ENCODE data around the gene ADAT3.

GRCh38 chr19:1610951-1611737, 5.9 kb upstream of the UQCR11 start:
- PRO-cap = no peak

- PRO-cap = no peak
These were observed 5.3 kb upstream of the TCF3 start for GRCh38 chr19:1657587-1658315.

DNA sequence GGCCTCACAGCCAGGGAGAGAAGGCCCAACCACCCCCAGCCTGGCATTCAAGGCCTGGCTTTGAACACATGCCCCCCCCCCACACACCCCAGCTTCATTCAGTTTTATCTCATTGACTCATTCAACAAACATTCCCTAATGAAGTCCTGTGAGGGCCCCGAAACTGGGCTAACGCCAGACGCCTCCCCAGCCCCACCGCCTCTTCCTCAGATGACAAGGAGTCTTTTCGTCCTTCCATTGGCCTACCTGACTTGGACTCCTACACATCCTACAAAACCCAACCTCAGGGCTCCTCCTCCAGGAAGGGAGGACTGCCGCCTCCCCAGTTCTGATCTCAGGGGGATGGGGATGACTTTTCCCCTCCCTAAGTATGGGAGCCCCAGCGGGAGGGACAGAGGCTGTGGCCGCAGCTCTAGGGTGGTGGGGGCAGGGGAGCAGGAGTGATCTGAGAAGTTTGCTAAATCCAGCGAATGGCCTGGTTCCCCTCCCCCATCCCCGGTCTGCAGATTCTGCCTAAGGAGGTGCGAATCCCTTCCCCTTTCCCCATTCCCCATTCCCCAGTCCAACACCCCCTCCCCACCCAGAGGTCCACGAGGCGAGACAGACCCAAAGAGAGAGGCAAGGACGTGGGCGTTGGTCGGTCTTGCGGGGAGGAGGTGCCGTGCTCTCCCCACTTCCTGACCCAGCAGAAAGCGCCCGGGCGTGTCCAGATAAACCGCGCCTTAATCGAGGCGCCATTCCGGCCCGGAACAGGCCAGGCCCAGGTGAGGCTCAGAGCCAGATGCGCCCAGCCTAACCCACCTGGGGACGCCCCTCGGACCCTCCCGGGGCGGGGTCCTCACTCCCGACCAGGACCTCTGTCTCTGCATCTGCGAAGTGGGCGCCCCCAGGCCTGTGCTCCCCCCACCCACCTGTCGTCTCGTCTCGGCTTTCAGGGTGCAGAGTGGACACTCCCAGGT, 5.4 kb upstream of the ONECUT3 start:
- PRO-cap = no peak

DNA sequence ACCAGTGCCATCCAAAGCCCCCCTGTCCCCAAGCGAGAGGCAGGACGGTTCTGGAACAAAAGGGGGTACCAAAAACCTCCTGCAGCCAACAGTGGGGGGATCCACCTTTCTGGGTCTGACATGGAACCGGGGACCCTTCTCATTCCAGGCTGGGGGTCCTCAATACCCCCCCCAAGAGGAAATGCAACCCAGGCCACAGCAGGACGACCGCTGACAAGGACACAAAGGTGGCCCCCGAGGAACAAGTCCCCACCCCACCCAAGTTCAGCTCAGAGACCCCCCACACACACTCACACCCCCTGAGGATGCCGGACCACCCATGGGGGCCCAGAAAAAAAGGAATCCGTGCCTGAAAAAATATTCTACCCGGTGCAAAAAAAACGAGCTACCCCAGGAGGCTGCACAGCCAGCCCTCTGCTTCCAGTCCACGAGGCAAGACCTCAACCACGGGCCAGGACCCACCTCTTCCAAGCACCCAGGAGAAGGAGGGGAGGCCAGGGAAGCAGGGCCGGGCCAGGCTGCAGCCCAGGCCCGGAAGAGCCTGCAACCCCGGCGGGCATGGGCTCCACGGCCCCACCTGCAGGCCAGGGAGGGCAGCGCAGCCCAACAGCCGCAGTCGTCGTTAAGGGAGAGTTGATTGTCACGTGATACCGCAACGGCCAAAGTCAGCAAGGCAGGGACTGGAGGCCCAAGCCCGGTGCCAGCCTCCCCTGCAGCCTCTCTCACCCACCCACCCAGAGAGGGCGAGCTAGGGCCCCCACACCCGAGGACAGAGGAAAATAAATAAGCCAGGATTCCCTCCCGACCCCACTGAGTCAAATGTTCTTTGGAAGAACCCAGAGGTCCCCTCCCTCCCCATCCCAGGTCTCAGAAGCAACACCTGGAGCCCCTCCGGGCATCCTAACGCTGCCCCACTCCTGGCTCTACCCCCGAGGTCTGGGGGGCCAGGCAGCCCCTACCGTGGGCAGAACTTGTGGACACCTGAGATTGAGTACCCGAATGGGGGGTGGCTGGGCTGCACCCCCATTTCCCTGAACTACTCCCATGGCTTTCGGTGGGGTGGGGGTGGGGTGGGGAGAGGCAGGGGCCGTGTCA, 5.0 kb upstream of the REXO1 start:
- PRO-cap = no peak

- PRO-cap = no peak
These were observed 9.9 kb downstream of the ABHD17A start for GRCh38 chr19:1875242-1875894.

DNA sequence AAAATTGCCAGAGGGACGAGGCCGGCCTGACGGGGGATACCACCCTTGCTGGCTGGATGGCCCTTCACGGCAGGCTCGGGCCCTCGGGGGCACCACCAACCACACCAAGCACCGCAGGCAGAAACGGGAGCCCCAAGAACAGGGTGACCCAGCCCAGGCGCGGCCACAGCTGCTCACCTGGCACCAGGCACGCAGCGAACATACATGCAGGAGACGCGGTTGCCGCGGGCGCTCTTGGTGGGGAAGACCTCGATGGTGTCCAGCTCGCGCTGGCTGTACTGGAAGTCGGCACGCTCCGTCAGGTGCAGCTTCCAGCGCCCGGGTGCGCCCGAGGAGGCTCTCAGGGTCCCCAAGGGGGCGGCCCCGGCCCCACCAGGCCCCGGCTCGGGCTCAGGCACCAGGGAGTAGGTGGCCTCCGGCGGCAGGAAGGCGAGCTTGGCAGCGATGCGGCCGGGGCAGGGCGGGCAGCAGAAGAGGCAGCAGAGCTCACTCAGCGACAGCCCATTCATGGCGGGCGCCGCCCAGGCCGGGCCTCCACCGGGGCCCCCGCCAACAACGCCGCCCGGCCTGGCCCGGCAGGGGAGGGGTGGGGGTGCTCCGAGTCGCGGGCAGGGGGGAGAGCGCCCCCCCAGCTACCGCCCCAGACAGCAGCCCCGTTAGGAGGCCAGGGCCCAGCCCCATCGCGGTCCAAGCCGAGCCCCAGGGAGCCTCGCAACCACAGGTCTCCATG, 4.1 kb downstream of the ABHD17A start:
- PRO-cap = no peak

DNA sequence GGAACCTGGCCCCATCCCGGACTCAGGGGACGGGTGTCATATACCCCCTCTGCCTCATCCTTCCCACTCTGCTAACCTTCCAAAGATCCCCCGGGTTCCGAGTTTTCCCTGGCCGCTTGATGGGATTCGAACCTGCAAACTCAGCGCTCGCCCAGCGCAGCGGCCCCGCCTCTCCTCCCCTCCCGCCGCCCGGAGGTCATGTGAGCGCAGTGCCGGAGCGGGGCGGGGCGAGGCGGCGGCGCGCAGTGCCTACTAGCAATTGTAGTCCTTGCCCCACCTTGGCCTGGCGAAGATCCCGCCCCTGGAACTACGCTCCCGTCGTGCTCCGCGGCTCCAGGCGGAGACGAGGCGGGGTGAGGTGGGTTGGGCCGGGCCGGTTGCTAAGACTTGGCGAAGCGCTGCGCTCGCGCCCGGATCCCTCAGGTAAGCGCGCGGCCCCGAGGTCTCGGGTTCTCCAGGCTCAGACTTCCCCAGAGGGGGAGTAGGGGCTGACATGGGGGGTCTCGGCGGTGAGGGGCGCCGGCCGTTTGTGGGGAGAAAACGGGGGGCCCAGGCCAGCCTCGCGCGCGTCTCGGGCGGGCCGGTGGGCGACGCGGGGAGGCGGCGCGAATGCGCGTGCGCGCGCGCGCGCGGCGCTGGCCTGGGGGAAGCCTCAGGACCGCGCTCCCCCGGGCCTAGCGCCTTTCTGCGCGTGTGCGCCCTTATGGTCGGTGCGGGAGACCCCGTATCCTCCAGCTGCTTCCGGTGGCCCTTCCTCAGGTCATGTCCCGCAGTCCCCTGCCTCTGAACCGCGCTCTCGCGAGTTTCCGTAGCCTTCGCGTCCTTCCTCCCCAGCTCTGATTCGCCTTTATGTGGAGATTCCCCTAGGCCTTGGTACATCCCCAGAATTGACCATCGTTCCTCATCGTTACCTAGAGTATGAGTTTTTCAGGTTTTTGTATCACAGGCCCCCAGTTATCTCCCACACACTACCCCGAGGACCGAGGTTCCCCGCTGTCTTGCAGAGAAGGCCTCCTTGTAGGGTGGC, at the start of gene ADAT3:
ADAT3 (plus strand) TSS at position 383 of the 1,027 bp plus-strand sequence.
- PRO-cap = unidirectional peak, plus-strand start at position 376 of the sequence

DNA sequence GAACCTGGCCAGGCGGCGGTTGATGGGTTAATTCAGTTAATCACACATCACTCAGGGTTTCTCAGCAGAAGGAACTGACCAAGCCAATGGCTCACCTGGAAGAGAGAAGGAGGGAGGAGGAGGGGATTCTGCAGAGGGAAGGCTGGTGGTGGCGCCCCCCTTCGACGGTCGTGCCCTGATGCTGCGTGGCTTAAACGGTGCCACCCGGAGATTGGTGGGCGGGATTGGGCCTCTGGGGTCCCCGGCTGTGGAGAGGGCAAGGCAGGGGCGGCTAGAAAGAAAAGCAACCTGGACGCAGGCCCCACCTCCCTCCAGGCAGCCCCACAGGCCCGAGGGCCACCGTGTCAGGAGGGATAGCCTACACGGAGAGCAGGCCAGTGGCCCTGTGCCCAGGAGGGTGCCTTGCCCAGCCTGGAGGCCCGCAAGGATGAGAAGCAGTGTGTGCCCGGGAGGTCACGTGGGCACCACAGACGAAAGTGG, 15.9 kb downstream of the CSNK1G2 start:
- PRO-cap = no peak

DNA sequence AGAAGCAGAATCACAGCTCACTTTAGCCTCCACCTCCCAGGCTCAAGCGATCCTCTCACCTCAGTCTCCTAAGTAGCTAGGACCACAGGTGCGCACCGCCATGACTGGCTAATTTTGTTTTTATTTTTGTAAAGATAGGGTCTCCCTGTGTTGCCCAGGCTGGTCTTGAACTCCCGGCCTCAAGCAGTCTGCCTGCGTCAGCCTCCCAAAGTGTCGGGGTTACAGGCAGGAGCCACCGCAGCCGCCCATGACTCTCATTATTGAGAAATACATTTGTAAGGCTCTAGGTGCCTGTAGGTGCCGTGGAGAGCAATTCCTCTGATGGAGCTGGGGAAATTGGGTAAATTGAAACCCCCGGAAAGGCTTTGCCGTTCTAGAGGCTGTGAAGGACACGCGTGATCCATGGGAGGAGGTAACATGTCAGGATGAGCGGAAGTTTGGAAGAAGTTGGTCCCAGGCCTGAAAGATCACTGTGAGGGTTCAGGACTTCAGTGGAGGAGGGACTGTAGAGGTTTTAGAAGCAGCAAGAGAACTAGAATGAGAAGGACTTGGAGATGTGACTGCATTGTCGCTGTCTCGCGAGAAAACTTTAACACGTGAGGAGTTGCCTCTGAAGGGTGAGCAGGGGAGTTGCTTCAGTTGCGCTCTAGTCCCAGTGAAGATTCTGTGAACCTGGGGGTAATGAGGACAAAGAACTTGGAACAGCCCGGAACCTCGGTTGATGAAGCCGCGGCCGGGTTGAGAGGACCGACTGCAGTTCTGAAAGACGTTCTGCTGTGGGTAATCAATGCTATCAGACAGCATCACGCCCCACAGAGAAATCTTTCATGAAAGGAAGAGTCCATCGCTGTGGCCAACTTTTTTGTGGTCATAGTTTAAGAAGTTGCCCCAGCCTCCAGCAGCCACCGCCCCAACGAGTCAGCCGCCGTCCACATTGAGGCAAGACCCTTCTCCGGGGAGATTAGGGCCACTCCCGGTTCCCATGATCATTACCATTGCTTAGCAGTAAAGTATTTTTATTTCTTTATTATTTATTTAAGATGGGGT, 25.2 kb downstream of the CSNK1G2 start:
- PRO-cap = no peak

GRCh38 chr19:1981383-1981972, 34.0 kb downstream of the BTBD2 start:
- PRO-cap = no peak

DNA sequence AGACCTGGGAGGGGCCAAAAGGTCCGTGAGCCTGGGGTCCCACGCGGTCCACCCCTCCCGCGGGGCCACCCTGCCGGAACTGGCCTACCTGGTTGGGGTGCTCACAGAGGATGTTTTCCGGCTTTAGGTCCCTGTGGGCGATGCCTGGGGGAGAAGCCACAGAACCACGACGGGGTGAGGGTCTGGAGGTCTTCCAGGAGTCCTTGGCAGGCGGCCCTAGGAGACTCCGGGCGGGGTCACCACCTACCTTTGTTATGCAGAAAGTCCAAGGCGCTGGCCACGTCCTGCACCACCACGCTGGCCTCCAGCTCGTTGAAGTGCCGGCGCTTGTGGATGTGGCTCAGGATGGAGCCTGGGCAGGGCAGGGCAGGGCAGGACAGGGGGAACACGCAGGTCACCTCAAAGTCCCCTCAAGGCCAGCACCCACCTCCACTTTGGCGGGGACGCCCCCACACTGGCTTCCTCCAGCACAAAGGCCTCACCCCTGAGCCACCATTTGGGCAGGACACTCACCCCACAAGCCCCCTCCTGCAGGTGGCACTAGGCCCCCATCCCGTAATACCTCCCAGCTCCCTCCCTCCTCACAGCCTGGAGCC, 8.4 kb downstream of the MKNK2 start:
- PRO-cap = no peak

- PRO-cap = no peak
These were observed 8.4 kb upstream of the MKNK2 start for GRCh38 chr19:2059057-2060280.

- PRO-cap = no peak
These were observed 9.0 kb downstream of the MOB3A start for GRCh38 chr19:2087044-2087537.

- PRO-cap = no peak
These were observed 1.3 kb downstream of the IZUMO4 start for GRCh38 chr19:2097962-2098425.

GRCh38 chr19:2112696-2113353, 16.1 kb downstream of the IZUMO4 start:
- PRO-cap = no peak

DNA sequence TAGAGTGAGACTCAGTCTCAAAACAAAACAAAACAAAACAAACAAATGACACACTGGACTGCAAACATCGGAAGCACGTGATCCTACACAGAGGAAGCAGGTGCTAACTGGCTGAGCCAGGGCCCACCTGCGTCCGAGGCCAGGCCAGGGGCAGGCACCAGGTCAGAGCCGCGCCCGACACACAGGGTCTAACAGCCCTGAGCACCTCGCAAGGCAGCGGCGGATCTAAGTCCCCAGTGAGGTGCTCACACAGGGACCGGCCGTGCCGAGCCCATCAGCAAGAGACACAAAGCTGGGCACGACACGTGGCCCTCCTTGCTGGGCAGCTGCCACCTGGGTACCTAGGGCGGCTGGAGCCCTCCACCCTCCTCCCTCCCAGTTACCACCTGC, 15.9 kb downstream of the AP3D1 start:
- PRO-cap = no peak

DNA sequence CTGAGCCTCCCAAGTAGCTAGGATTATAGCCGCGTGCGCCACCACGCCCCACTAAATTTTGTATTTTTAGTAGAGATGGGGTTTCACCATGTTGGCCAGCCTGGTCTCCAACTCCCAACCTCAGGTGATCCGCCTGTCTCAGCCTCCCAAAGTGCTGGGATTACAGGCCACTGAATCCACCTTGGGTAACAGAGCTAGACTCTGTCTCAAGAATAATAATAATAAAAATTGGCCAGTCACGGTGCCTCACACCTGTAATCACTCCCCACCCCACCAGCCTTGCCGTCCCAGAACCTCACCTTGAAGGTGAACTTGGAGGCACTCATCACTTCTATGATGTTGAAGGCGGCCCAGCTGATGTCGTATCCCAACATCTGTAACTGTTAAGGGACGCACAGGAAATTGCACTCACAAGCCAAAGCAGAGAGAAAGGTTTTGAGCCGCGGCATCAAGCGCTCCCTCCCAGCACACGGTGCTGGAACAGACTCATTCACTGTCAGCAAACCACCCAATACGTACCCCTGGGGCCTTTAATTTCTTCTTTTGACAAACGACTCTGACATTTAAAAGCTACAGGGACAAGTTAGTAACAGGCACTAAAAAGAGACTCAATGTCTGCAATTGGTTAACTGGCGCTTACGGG, 13.8 kb downstream of the AP3D1 start:
- PRO-cap = no peak

GRCh38 chr19:2154673-2154969, 3.3 kb upstream of the AP3D1 start:
- PRO-cap = no peak

DNA sequence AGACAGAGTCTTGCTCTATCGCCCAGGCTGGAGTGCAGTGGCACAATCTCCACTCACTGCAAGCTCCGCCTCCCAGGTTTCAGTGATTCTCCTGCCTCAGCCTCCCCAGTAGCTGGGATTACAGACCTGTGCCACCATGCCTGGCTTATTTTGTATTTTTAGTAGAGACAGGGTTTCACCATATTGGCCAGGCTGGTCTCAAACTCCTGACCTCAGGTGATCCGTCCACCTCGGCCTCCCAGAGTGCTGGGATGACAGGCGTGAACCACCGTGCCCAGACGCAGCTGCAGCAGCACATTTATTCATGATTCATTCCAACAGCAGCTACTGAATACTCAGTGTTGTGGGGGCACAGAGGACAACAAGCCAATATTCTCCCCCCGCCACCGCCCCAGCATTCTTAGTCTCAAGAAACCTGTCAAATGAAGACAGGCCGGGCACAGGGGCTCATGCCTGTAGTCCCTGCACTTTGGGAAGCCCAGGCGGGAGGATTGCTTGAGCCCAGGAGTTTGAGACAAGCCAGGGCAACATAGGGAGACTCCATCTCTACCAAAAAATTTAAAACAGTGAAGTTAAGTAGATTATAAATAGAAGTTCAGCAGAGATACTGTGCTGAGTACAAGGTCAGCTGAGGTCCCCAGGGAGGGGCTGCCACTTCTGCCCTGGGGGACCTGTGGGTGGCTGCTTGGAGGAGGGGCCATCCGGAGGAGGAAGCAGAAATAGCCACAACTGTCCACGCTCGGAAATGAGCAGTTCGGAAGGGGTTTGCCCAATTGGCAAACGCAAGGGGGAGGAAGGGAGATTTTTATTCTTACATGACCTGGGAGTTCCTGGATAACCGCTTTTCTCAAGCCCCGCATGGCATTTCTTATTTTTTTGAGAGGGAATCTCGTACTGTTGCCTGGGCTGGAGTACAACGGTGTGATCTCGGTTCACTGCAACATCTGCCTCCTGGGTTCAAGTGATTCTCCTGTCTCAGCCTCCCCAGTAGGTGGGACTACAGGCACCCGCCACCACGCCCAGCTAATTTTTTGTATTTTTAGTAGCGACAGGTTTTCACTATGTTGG, 4.4 kb downstream of the DOT1L start:
- PRO-cap = no peak

GRCh38 chr19:2185894-2186098, 22.1 kb downstream of the DOT1L start:
- PRO-cap = no peak

Measured in aorta (tissue), 1 donor.